Metastatic Breast Carcinoma in the Ovary (tissue), 3 donors: Measurements from ENCODE around the gene CIB3.

GRCh38 chr19:15419452-15420396 lies 936 bp upstream of the AKAP8L start:
- PRO-cap, 3 experiments = no peak in any of the 3 experiments

GRCh38 chr19:15452217-15453247 lies 2.8 kb upstream of the WIZ start:
- PRO-cap, 3 experiments = peak in 3 of 3 experiments; most common plus-strand start chr19:15452679 (in 3); most common minus-strand start chr19:15452819 (in 1)

GRCh38 chr19:15563325-15563861 lies 51.6 kb upstream of the CYP4F8 start:
- PRO-cap, 3 experiments = peak in 2 of 3 experiments; most common plus-strand start chr19:15563610 (in 1); most common minus-strand start chr19:15563444 (in 2)

DNA sequence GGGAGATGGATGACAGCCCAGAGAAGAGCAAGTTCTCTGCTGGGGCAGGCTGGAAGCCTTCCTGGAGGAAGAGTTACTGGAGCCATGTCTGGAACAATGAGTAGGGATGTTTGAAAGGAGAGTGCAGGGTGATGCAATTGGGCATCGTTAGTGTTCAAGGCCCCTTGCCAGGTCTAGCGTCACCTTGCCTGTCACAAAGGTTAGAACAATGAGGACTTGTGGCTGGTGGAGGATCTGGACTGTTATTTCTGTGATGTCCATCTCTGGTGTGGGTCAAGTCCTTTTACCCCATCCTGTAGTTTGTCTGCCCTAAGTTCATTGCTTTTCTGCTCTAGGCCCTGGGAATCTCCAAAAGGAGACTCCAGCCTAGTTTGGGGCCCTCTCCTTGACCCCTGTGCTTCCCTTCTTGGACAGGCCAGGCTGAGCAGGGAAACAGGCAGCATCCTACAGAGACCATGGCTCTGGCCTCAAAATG lies 3.7 kb downstream of the CYP4F3 start:
- PRO-cap, 3 experiments = no peak in any of the 3 experiments

DNA sequence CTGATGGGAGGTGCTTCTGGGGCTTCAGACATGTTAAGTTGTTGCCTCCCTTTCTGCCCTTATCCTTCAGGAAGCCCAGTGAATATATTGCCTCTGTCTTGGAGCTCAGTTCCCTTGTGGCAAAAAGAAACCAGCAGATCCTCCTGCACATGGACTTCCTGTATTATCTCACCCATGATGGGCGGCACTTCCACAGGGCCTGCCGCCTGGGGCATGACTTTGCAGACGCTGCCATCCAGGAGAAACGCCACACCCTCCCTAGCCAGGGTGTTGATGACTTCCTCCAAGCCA lies 6.0 kb upstream of the CYP4F12 start:
- PRO-cap, 3 experiments = no peak in any of the 3 experiments

DNA sequence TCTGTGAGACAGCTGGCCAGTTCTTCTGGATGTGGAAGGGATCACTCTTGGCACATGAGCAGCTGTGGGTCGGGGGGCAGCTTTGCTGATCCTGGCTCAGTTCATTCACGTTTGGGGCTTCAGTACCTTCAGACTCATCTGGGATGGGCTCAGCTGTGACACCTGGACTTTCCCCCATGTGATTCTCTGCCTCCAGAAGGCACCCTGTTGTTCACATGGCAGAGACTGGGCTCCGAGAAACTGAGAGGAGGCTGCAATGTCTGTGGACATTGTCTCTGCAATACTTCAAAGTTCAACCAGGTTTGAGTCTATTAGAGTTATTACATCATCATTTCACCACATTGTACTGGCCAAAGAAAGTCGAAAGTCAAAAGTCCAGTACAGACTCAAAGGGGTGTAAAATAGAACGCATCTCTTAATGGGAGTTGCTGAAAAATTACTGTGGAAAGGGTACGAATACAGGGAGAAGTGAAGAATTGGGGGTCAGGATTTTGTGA lies 8.0 kb downstream of the CYP4F12 start:
- PRO-cap, 3 experiments = no peak in any of the 3 experiments

DNA sequence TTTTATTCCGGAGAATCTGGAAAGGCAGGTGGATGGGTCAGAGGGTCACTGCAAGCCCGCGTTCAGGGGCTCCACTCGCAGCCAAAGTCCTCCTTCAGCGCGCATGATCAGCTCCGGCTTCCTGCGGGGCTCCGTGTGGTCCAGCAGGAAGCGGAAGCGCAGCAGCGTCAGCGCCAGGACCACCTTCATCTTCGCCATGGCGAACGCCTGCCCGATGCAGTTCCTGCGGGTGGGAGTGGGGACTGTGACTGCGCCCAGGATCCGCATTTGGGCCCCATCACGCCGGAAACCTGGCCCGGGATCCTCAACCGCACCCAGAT lies 22.4 kb downstream of the OR10H3 start:
- PRO-cap, 3 experiments = no peak in any of the 3 experiments

GRCh38 chr19:15828626-15829347 lies 13.3 kb upstream of the OR10H1 start:
- PRO-cap, 3 experiments = peak in 1 of 3 experiments; most common plus-strand start chr19:15828936 (in 1)

- PRO-cap, 3 experiments = no peak in any of the 3 experiments
Observed at GRCh38 chr19:15864852-15865358, 33.0 kb downstream of the CYP4F2 start.

DNA sequence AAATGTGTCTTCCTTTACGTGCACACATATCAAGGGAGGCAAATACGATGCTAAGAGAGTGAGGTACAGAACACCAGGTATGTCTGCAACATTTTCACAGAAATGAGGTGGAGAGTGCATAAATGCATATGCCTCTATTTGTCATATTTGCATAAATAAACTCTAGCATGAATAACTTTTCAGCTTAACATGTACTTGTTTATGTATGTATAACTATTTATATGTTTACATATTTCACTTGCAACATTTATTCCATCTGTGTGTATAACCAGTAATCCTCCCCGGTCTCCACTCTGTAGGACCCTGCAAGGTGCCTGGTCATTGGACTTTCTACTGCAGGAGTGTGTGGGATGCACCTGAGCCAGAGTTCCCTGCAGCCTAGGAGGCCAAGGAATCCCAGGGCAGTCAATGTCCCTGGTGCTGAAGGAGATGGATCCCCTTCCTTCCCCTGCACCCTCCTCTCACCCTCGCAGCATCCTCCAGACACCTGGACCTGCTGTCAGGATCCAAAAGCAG lies 7.3 kb downstream of the OR10H4 start:
- PRO-cap, 3 experiments = peak in 2 of 3 experiments; most common minus-strand start position 295 of the sequence (in 2)

- PRO-cap, 3 experiments = peak in 1 of 3 experiments; most common plus-strand start chr19:16074115 (in 1); most common minus-strand start chr19:16074273 (in 1)
Observed at GRCh38 chr19:16073899-16074879, 2.1 kb upstream of the TPM4 start.

DNA sequence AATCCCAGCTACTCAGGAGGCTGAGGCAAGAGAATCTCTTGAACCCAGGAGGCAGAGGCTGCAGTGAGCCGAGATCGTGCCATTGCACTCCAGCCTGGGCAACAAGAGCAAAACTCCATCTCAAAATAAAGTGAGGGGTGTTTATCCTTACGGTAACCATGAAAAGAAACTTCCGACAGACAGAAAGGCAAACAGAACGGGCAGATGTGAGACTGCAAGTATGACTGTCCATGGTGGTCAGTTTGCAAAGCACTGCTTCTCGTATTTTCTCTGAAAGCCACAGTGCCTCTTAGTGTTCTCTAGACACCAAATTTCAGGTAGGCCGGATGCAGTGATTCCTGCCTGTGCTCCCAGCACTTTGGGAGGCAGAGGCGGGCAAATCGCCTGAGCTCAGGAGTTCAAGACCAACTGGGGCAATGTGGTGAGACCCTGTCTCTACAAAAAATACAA lies 6.1 kb downstream of the TPM4 start:
- PRO-cap, 3 experiments = no peak in any of the 3 experiments

GRCh38 chr19:16088514-16089367 lies 12.4 kb downstream of the TPM4 start:
- PRO-cap, 3 experiments = no peak in any of the 3 experiments

DNA sequence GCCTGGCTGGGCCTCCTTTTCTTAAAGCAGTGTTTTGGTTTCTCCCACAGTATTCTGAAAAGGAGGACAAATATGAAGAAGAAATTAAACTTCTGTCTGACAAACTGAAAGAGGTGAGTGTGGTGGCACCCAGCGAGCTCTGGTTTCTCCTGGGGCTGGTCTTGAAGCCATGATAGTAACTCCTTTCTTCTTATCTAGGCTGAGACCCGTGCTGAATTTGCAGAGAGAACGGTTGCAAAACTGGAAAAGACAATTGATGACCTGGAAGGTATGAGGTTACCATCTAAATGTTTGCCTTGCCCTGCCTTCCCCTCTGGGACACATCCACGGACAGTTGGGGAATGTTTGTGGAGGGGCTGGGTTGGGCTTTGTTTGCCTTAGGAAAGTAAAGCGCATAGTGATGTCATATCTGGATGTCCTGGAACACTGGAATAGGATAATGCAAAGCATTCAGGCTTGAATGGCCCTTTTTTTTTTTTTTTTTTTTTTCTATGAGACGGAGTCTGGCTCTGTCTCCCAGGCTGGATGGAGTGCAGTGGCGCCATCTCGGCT lies 17.3 kb downstream of the TPM4 start:
- PRO-cap, 3 experiments = no peak in any of the 3 experiments

- PRO-cap, 3 experiments = no peak in any of the 3 experiments
Observed at GRCh38 chr19:16112460-16113114, 898 bp downstream of the RAB8A start.

DNA sequence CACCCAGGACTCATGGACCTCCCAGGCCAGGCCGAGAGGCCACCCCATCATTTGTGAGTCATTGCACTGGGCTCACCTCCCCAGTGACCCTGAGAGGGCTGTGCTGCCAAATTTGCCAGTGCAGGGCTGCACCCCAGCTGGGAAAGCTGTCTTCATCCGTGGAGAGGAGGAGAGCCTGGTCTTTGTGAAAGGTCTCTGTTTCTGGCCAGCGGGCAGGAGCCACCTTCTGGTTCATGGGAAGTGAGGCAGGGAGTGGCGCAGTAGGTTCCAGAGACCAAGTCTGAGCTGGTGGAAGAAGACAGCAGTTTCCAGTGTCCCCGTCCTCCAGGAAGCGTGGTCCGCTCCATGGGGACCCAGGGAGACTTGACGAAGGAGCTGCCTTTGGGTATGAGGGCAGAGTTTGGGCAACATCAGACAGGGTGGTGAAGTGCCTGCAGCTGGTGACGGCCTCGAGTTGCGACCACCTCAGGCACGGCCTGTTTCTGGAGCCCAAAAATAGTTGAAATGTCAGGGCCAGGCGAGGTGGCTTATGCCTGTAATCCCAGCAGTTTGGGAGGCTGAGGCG lies 14.6 kb downstream of the RAB8A start:
- PRO-cap, 3 experiments = no peak in any of the 3 experiments

- PRO-cap, 3 experiments = no peak in any of the 3 experiments
Observed at GRCh38 chr19:16173457-16173951, at the start of gene CIB3. CIB3 (minus strand) TSS chr19:16173525.

- PRO-cap, 3 experiments = no peak in any of the 3 experiments
Observed at GRCh38 chr19:16199929-16200653, 2.4 kb downstream of the AP1M1 start.

DNA sequence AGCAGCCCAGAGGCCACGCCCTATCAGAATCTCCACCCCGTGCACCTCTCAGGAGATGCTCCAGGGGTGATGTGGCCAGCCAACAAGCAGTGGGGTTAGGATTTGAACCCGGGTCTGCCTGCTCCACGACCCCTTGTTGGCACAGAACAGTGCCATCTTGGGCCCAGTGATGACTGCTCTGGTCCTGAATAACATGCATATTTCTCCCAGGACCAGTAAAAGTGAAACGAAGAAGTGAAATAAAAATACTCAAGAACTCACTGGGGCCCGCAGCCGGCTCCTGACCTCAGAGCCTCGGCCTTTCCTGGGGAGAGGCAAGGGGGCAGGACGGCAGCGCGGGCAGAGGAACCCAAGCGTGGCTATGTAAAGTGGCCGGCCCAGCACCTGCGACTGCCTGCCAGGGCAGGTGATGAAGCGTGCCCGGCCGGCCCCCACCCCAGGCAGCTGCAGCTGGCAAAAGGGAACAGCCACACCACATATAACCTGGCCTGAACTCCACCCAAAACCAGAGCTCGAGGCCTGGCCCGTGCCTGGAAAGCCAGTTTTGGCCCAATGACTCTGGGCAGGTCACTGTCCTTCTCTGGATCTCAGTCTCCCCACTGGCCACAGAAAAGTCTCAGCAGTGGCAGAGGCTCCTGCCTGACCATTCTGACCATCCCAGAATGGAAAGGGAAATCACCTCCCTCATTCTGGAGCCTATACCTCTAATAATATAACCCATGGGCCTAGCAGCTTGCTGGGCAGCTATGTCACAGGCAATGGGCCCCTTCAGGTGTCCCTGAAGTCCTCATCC lies 62.2 kb downstream of the AP1M1 start:
- PRO-cap, 3 experiments = peak in 1 of 3 experiments; most common plus-strand start position 297 of the sequence (in 1)

GRCh38 chr19:16290473-16291212 lies 34.0 kb upstream of the KLF2 start:
- PRO-cap, 3 experiments = no peak in any of the 3 experiments